Cerebellum (tissue), 5 donors: Measurements from ENCODE around the genes OSBPL2 and ADRM1.

DNA sequence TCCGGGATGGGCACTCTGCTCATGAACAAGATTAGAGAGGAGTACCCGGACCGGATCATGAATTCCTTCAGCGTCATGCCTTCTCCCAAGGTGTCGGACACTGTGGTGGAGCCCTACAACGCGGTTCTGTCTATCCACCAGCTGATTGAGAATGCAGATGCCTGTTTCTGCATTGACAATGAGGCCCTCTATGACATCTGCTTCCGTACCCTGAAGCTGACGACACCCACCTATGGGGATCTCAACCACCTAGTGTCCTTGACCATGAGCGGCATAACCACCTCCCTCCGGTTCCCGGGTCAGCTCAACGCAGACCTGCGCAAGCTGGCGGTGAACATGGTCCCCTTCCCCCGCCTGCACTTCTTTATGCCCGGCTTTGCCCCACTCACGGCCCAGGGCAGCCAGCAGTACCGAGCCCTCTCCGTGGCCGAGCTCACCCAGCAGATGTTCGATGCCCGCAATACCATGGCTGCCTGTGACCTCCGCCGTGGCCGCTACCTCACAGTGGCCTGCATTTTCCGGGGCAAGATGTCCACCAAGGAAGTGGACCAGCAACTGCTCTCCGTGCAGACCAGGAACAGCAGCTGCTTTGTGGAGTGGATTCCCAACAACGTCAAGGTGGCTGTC lies 4.7 kb downstream of the TUBB1 start:
- PRO-cap, 3 experiments: no peak in any of the 3 experiments
- RAMPAGE, long total RNA: no peak

DNA sequence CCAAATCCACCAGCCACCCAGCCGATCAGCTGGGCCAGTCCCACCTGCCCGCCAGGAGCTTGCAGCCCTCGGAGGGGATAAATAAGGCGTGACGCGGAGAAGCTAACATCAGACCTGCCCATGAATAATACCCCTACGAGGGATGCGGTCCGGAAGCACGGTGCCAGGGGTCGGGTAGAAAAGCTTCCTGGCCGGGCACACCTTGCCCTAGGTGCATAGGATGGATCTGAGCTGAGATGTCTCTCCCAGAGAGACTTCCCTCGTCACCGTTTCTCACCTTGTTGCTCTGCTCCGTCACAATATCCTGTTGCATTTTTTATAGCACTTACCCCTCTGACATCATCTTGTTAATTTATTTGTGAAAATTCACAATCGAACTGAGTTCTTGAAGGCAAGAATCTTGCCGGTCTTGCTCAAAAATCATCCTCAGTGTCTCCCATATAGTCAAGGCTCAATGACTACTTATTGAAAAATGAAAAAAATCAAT lies 731 bp upstream of the PRELID3B start:
- PRO-cap, 3 experiments: no peak in any of the 3 experiments
- RAMPAGE, long total RNA: no peak

DNA sequence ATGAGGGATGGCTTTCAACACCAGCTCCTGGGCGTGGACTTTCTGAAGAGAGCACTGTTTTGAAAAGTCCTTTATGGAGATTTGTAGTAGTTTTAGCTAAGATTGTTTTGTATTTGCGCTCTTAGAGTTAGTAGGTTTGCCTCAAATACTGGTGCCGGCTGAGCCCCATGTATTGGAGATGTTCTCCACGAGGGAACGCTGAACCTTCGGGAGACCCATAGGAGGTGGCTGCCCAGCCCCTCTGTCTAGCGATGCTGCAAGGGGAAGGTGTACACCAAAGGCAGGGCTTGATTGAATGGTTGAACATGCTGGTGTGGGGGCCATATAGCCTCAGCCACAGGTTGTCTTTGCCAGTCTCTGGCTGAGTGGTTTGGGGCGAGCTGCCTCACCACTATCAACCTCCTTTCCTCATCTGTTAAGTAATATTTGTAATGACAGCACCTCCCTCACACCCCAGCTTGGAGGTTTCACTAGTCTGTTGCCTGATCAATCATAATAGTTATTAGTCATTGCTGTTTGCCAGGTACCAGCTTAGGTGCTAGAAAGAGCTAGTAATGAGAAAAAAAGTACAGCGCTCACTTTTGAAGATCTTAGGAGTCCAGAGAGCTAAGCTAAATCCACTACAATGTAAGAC lies 11.9 kb upstream of the ZNF831 start:
- PRO-cap, 3 experiments: no peak in any of the 3 experiments
- RAMPAGE, long total RNA: no peak

- PRO-cap, 3 experiments: no peak in any of the 3 experiments
- RAMPAGE, long total RNA: no peak
These were observed 2.5 kb downstream of the ZNF831 start for GRCh38 chr20:59165973-59166632.

DNA sequence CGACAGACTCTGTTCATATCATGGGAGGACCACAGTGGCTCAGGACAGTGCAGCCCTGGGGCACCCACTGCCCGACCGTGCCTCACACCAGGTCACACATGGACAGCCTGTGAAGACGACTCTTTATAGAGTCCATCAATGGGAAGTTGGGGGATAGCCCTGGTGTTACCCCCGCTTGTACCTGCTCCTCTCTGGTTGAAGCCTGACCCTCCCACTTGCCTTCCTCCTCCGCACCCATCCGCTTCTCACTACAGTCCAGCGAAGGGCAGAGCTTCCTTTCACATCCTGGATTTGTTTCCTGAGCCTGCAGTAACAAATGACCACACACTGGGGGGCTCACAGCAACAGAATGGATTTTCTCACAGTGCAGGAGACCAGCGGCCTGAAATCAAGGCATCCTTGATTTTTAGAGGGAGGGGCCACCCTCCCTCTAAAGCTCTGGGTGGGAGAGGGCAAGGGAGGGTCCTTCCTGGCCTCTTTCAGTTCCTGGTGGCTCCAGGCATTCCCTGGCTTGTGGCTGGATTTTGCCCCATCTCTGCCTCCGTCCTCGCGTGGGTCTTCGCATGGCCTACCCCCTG lies 15.6 kb downstream of the ZNF831 start:
- PRO-cap, 3 experiments: no peak in any of the 3 experiments
- RAMPAGE, long total RNA: no peak

GRCh38 chr20:59195512-59196056 lies 32.0 kb downstream of the ZNF831 start:
- PRO-cap, 3 experiments: no peak in any of the 3 experiments
- RAMPAGE, long total RNA: no peak

GRCh38 chr20:59253279-59253853 lies 47.0 kb upstream of the EDN3 start:
- PRO-cap, 3 experiments: no peak in any of the 3 experiments
- RAMPAGE, long total RNA: no peak

DNA sequence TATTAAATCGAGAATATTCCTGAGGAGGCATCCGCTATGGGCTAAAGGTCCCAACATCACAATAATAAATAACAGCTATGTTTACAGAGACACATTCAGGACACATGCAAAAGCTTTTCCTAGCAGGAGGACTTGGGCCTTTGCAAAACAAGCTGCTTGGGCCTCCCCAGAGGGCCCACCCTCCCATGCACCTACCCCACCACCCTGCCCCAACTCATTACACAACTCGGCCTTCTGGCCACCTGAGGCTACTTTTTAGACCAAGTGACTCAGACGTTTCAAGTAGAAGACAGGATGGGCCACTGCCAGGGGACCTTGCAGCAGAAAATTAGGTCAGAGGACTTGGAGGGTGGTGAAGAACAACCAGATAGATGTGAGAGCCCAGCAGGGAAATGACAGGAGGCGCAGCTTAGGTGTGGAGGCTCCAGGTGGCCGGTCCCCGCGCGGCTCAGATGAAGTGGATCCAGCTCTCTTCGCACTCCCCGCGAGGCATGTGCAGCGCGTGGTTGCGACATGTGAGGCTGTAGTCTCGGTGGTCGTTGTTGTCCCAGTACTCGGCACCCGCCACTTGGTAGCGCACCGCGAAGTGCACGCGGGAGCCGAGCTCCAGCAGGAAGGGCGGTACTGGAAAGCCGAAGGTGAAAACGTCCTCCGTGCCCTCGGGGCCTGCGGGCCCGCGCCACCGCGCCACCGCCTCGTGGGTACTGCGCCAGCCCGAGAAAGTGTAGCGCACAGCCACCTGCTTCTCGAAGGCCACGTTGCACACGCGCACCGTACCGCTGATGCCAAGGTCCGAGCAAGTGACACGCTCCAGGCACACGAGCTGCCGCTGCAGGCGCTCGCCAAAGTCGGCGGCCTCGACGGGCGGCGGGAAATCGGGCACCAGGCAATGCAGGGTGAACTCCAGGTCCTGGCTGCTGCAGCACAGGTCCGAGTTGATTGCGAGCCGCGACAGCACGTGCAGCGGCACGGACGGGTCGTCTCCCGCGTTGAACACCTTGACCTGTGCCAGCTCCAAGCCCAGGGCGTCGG lies 1.2 kb downstream of the PPP1R3D start:
- PRO-cap, 3 experiments: no peak in any of the 3 experiments
- RAMPAGE, long total RNA: no peak

- PRO-cap, 3 experiments: no peak in any of the 3 experiments
- RAMPAGE, long total RNA: no peak
These were observed 96.4 kb downstream of the CDH26 start for GRCh38 chr20:60054570-60055073.

DNA sequence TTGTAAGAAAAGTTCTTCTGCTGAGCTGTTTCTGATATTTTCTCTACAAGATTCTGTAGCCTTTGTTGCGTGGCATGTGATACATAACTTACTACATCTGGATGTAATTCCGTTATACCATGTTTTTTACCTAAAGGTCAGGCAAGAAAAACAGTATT lies 65.7 kb downstream of the TAF4 start:
- PRO-cap, 3 experiments: no peak in any of the 3 experiments
- RAMPAGE, long total RNA: no peak

- PRO-cap, 3 experiments: no peak in any of the 3 experiments
- RAMPAGE, long total RNA: no peak
These were observed 47.7 kb downstream of the TAF4 start for GRCh38 chr20:62018046-62018395.

DNA sequence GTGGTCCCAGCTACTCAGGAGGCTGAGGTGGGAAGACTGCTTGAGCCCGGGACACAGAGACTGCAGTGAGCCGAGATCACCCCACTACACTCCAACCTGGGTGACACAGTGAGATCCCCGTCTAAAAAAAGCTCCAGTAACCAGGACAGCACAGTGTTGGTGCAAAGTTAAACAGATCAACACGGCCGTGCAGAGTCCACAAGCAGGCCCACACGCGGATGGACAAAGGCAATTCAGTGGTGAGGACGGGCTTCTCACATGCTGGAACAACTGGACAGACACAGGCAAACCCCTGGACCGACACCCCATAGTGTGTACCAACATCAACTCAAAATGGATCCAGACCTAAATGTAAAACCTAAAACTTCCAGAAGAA lies 41.7 kb downstream of the TAF4 start:
- PRO-cap, 3 experiments: no peak in any of the 3 experiments
- RAMPAGE, long total RNA: no peak

GRCh38 chr20:62064712-62065477 lies 786 bp downstream of the TAF4 start:
- PRO-cap, 3 experiments: peak in 1 of 3 experiments; most common plus-strand start chr20:62065214 (in 1)
- RAMPAGE, long total RNA: no peak

- PRO-cap, 3 experiments: no peak in any of the 3 experiments
- RAMPAGE, long total RNA: no peak
These were observed 7.4 kb downstream of the PSMA7 start for GRCh38 chr20:62135542-62136388.

DNA sequence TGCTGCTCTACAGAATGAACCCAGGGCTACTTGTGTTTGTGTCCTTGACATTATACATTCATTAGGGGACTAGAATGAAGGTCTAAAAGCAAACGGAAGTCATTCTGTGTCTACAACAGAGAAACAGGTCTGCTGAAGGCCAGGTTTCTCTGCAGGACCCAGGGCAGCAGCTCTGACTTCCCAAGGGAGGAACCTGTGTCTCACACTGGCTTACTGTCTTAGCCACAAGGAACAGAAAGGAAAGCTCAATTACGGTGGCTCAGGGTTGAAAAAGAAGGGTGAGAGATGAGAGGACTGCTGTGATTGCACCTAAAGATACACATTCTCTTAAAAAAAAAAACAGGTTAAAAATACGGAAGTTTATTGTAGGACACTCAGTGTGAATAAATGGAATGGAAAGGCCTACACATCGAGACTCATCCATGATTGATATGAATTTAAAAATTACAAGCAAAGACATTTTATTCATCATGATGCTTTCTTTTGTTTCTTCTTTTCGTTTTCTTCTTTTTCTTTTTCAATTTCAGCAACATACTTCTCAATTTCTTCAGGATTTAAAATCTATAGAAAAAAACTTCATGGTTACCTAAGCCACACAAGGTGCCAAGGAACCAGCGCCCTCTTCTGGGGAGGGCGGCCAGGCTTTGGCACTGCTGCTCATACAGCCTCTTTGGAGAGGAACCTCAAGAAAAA lies 6.7 kb downstream of the PSMA7 start:
- PRO-cap, 3 experiments: no peak in any of the 3 experiments
- RAMPAGE, long total RNA: no peak

DNA sequence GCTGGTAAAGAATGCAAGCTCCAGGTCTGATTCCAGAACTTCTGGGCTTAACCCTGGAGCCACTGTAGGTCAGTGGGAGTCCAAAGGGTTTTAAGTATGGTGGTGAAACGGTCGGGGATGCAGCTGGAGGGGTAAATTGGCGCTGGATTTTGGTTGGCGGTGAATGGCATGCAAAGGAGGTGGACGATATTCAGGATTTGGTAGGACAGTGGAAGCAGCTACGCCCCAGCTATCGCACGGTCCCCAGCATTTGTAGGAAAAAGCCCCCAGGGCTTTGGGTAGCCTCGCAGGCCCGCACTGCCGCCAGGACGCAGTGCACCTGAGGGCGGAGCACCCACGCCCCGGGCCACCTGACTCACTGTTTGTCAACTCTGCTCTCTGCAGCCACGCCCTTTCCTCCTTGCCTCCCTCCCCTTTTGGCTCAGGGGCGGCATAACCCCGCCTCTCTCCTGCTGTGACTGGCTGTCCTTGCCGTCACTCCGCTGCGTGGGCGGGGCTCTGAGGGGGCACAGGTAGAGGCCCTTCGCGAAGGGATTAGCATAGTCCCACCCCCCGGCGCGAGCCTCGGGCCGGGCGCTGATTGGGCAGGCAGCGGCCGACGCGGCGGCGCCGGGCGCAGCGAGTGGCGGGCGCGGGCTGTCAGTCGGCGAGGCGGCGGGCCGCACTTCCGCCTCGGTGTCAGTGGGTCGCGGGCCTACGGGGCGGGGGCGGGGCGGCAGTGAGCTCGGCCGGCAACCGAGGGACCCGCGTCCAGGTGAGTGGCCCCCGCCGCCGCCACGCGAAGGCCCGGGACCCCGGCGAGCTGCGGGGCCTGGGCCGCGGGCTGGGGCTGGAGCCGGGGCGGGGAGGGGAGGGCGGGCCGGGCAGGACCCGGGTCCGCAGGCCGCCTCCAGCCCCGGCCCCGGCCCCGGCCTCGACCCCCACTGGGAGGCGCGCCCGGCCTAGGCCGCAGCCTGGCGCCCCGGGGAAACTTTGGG lies at the start of gene OSBPL2:
TSS of gene OSBPL2 (plus strand) at position 678 of the 977 bp plus-strand sequence.
- PRO-cap, 3 experiments: peak in 3 of 3 experiments; most common plus-strand start position 710 of the sequence (in 1); most common minus-strand start position 312 of the sequence (in 2)
- RAMPAGE, long total RNA: start-site peak on the plus strand centred at position 699 of the sequence, 65 bp wide, 369 and 544 reads in 2 replicates

GRCh38 chr20:62302881-62303273 lies at the start of gene ADRM1:
Gene ADRM1 (plus strand): TSS chr20:62302997.
- PRO-cap, 3 experiments: peak in 3 of 3 experiments; most common plus-strand start chr20:62302987 (in 3)
- RAMPAGE, long total RNA: start-site peak on the plus strand at chr20:62302966-62303031, 426 and 190 reads in 2 replicates

DNA sequence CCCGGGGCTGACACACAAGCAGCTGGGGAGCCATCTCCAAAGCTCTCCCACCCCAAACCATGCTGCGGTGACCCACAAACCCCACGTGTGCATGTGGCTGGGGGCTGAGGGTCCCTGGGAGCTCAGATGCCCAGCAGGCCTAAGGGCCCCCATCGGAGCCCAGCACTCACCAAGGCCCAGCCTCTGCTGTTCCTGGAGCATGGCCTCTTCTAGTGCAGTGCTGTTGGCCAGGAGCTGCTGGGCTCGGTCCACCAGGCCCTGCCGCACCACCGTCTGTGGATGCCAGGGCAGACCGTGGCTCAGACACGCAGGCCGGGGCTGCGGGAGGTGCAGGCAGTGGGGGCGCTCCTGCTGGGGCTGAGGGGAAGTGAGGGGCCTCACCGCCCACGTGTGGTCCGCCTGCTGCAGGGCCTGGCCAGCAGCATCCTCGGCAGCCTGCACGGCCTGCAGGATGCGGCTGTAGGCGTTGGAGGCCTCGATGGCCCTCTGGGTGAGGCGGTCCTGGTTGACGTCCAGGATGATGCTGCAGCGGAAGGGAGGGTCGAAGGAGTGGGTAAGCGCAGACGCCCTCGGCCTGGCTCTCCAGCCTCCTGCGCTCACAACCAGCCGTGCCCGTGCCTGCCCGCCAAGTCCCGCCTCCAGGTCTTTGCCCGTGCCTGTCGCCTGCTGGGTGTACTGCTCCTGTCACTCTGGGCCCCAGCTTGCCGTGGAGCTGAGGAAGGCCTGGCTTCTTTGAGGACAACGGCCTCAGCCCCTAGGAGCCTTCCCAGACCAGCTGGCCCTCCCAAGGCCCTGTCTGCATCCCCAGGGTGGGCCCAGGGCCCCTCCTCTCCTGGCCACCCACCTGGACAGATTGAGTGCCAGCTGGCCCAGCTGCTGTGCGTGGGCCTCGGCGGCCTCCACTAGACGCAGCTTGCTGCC lies 14.0 kb downstream of the ADRM1 start:
- PRO-cap, 3 experiments: no peak in any of the 3 experiments
- RAMPAGE, long total RNA: no peak

DNA sequence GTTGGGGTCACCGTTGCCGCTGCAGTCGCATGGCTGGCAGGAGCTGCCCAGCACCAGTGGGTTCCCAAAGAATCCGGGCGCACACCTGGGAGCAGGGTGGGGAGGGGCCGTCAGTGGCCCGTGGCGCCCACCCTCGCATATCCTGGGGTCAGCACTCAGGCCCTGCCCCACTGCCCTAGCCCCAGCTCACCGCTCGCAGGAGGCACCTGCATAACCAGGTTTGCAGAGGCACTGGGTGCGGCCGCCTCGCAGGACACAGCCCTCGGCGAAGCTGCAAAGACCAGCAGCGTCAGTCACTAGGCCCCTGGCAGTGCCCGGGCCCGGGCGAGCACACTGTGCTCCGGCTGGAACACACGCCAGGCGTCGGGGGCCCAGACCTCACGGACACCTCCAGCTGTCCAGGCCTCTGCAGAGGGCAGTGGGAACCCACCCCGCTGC lies 20.8 kb downstream of the ADRM1 start:
- PRO-cap, 3 experiments: no peak in any of the 3 experiments
- RAMPAGE, long total RNA: no peak

DNA sequence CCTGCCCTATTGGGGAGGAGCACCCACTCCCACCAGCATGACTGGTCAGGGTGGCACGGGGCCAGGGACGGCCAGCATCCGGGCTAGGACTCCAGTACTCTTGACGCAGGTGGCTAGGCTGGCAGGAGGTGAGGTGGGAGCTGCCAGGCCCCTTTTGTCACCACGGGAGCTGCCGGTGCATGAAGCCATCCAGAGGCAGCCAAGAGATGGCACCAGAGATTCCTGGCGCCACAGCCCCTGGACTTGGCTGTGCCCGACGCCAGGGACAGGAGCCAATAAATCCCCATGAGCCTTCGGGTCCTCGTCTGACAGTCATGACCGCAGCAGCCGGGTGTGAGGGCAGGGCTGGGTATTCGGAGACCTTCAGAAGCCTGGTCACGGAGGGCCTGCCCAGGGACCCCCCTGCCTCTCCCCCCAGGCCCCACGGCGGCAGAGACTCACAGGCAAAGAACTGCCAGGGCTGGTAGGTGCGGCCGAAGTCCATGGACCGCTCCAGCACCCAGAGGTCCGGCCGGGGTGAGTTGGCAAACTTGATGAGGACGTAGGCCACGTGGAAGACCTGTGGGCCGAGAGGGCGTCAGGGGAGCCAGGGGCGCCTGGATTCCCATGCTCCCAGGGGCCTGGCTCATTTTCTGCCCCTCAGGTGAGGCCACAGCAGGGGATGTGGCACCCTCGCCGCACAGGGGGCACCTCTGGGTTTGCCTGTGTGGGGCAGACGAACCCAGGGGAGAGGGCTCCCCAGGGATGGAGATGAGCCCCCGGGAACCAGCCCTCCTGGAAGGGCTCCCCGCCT lies 14.2 kb downstream of the LAMA5 start:
- PRO-cap, 3 experiments: no peak in any of the 3 experiments
- RAMPAGE, long total RNA: no peak